LUHMES (cell line): Measurements from ENCODE around the genes RTP2 and BCL6.

DNA sequence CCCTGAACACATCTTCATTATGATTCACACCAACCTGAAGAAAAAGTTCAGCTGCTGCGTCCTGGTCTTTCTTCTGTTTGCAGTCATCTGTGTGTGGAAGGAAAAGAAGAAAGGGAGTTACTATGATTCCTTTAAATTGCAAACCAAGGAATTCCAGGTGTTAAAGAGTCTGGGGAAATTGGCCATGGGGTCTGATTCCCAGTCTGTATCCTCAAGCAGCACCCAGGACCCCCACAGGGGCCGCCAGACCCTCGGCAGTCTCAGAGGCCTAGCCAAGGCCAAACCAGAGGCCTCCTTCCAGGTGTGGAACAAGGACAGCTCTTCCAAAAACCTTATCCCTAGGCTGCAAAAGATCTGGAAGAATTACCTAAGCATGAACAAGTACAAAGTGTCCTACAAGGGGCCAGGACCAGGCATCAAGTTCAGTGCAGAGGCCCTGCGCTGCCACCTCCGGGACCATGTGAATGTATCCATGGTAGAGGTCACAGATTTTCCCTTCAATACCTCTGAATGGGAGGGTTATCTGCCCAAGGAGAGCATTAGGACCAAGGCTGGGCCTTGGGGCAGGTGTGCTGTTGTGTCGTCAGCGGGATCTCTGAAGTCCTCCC, 96.5 kb downstream of the RPL39L start:
- PRO-cap: no peak

DNA sequence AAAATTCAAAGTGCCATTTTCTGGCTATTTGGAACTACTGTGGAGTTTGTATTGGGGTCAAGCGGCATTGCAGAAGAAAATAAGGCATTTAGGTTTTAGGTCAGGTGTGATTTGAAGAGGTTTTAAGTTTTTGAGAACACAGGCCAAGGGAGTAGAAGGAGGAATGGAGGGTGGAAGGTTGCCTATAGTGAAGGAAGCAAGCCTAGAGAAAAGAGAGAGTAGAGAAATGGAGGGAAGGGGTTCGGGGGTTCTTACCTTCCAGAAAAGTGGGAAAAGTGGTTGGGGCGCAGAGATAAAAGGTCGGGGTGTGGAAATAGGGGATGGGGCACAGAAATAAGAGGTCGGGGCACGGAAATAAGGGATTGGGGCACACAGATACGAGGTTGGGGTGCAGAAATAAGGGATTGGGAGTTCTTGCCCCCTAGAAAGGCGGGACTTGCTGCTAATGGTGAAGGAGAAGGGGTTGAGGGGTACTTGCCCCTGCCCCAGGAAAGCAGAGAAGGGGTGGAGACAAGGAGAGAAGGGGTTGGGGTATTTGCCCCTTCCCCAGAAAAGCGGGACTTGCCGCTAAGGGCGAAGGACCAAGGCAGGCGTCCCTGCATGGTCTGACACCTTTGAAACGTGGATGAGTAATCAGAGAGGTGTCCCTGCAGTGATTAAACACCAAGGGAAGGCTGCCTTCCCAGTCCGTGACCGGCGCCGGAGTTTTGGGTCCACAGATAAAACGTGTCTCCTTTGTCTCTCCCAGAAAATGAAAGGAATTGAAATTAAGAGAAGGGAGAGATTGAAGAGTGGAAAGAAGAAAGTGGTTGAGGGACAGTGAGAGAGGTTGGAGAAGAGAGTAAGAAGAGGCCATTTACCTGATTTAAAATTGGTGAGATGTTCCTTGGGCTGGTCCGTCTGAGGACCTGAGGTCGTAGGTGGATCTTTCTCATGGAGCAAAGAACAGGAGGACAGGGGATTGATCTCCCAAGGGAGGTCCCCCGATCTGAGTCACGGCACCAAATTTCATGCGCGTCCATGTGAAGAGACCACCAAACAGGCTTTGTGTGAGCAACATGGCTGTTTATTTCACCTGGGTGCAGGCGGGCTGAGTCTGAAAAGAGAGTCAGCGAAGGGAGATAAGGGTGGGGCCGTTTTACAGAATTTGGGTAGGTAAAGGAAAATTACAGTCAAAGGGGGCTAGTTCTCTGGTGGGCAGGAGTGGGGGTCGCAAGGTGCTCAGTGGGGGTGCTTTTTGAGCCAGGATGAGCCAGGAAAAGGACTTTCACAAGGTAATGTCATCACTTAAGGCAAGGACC, 17.0 kb upstream of the RTP1 start:
- PRO-cap: no peak

DNA sequence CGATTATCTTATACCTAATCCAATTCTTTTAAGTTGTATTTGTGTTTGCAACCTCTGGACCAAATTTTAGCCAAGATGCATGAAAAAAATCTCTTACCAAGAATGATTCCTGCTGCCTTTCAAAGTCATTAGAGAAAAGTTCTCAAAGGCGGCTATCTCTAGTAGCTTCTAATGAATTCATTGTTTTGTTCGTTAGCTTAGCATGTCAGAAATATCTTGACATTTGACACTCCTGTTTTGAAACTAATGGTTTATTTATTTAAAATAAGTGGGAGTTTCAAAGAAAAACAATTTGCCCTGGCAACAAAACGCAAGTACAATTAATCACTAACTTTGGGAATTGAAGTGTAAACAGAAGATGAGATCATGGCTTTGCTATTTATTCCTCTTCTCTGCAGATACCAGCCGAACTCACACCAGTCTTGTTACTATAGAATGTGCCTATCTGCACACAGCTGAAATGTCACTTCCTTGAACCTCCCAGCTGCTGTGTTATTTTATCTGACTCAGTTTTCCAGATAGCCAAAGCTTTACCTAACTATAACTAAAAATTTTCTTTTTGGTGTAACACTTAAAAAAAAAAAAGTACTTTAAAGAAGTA, 27.5 kb downstream of the MASP1 start:
- PRO-cap: no peak

GRCh38 chr3:187289851-187290452, 1.6 kb downstream of the MASP1 start:
- PRO-cap: no peak

- PRO-cap: no peak
Observed at GRCh38 chr3:187369593-187370216, 1.5 kb downstream of the RTP4 start.

DNA sequence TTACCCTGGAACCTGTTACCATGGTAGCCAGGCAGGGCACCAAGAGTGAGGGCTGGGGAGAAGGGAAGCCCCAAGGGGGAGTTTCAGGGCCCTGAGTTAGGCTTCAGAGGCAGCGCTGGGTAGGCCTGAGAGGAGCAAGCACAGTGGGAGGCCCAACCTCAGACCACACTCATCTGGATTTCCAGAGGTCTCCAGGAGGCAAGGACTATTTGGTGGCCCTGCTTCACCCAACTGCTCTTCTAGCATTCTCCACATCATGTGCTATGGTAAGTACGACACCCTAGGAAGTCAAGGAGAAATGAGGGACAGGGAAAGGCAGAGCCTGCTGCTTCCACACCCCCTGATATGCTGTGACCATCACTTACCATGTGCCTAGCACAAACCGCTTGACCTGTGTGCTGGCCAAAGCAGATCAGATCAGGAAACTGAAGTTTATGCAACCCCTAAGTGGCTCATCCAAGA, at the start of gene RTP2:
Gene RTP2 (minus strand): TSS at position 284 of the 462 bp plus-strand sequence.
- PRO-cap: no peak

DNA sequence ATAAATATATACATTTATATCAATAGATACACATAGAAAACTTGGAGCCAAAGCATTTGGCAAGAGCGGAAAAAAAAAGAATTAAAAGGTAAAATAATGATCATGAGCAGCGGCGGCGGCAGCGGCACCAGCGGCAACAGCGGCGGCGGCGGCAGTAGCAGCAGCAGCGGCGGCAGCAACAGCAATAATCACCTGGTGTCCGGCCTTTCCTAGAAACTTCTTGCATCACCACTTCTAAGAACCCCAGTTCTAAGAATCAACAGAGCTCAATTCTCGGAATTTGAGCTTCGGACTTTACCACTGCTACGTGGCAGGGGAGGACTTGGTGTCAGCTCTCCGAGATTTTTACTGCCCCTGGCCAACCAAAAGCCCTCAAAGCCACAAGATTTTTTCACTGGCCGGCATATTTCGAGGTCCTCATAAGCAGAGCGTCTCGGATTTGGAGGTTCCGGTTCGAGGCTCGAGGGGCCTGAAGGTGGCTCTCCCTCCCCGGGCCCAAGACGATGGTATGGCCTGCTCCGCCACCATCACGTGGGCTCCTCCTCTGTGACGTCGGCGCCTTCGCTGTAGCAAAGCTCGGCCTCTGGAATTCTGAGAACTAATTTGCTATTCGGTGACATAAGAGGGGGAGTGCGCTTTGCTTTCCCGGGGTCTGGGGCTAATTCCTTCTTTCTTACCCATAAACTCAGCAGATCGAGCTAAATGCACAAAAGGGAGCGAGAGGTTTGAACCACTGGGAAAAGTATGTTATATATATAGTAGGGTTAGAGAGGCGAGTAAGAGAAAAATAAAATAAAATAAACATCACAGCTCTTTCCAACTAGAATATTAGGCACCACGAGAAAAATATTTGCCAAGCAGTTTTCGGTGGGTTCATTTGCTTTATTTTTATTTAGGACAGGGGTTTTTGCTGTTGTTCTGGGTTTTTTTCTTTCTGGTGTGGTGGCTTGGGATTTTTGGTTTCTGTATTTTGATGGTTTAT, at the start of gene BCL6:
Gene BCL6 (minus strand): TSS at position 251 of the 982 bp plus-strand sequence.
- PRO-cap: bidirectional peak, plus-strand start at position 601 of the sequence, minus-strand start at position 251 of the sequence

DNA sequence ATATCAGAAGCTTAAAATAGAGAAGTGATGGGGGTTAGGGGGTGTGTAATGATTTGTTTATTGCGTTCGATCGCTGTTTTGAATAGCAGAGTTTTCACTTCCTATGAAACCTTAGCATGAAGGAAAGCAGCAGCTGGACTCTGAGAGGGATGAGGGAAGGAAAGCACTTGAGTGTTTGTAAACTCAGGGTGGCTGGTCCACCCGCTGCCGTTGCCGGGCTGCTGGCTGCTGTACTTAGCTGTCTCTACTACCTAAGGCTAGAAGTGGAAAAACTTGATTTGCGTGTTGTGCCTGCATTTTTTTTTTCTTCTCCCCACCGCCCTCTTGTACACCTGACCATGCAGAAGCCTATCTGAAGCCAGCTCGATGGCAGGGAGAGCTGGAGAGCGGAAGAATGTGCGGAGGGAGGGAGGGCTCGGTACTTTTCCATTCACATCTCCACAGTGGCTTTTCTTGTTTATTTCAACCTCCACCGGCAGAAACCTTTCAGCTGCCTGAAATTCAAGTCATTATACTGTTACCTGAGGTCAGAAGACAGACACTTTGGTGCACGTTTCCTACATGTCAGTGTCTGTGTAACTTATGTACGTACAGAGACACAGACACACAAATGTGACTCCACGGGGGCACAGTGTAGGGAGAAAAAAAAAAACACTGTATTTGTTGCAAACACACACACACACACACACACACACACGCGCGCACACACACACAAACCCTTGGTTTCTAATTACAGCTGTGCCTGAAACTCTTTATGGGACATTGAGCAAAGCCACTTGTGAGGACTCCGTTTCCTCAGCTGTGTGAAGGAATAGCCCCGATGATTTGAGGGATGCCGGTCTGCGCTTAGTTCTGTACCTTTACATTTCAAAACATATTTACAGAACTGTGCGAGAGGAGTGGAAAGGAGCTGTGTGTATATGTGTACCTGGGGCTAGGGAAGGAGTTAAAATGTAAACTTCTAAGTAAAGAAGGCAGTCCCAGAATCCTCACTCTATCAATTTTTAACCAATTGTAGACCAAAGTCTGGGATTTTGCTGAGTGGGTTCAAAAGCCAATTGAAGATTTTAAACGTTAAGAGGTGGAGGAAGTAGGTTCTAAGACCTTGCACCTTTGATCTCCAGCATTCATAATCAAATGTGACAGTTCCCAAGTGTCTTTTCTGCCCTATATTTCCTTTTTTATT, 5.1 kb upstream of the BCL6 start:
- PRO-cap: no peak

DNA sequence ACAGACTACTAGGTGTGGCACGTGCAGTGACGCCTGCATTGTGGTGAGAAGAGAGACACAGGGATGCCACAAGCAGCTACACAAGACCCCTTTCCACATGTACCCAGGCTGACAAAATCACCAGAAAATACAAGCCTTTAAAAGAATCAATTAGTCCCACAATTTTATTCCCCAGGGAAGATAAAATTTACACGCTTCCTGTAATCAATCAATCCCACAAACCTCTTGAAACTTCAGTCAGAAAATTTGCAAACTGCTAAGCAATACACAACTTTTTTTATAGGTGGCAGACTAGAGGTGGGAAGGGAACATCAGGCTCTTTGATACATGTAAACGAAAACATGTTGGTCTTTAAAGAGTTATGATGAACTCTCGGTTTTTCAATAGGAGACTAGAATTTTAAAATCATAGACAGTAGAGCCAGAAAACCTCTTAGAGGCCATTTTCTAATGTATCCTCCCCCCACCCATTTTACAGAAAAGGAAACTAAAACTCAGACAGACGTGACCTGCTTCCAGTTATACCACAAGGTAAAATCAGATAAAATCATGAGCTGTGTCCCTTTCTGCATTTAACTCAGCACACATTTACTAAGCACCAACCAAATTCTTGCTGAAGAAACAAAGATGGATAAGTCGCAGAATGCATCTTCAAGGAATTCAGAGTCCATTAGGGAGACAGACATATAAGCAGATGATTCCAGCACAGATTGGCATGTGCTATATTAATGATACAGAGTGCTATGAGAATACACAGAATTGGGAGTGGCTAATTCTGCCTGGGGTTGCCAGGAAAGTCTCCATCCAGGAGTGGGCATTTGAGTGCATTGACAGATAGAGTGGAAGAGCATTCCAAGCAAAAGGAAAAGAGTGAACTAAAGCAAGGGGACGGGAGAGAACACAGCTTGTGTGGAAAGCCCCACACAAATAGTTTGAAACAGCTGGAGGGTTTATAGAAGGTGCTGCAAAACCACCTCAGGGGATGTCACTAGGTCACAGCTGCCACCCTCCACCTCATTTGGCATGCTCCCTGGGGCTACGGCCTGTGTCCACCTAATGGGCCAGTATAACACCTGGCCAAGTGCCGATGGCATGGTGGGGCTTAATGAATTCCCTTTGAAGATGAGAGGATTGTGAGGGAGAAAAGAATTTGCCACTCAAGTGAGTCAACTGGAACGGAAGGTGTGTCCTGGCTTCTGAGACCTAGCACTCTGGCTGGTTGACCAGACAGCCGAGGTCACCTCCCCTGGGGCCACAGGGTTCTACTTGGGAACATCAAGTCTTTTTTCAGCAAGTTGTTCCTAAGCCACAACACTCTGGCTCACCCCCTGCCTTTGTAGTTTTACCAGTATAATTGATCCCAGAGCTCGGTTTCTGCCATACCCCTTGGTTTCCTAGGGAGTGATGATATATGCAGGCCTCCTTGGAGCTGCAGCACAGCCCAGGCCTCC, 178.8 kb upstream of the LPP start:
- PRO-cap: no peak

GRCh38 chr3:187979481-187979993, 174.4 kb upstream of the LPP start:
- PRO-cap: no peak

DNA sequence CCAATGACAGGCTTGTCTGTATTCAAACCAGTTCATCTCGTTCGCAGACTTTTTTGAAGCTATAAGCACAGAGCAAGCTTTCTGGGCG, 1.2 kb upstream of the LPP start:
- PRO-cap: no peak

DNA sequence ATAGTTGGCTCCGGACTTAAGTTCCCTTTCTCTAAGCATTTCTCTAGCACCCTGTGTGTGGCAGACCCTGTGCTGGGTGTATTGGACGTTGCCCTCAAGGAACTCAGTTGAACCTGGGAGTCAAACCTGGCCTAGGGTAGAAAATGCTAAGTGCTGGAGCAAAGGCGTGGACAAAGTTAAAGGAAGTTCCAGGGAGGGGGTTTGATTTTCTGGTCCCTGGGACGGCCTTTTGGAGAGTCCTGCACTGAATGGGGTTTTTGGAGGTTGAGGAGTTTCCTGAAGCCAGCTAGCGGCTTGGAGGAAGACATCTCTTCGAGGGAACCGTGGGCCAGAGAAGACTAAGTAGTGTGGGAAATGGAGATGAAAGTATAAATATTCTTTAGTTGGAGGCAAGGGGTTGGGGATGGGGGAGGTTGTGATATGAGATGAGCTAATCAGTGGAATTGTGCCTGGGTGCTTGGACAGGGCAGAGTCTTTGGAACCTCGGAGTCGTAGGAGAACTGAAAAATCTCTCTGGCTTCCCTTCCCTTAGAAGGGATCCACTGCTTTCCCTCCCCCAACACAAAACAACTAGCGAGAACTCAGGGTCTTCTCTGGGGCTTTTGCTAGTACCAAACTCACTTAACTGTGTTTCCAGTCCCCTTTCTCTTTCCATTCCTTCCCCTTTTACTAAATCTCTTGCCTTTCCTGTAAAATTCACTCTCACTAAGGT, 902 bp downstream of the LPP start:
- PRO-cap: no peak

GRCh38 chr3:188185521-188186270, 31.7 kb downstream of the LPP start:
- PRO-cap: no peak

- PRO-cap: no peak
Observed at GRCh38 chr3:188246865-188247407, 93.0 kb downstream of the LPP start.

DNA sequence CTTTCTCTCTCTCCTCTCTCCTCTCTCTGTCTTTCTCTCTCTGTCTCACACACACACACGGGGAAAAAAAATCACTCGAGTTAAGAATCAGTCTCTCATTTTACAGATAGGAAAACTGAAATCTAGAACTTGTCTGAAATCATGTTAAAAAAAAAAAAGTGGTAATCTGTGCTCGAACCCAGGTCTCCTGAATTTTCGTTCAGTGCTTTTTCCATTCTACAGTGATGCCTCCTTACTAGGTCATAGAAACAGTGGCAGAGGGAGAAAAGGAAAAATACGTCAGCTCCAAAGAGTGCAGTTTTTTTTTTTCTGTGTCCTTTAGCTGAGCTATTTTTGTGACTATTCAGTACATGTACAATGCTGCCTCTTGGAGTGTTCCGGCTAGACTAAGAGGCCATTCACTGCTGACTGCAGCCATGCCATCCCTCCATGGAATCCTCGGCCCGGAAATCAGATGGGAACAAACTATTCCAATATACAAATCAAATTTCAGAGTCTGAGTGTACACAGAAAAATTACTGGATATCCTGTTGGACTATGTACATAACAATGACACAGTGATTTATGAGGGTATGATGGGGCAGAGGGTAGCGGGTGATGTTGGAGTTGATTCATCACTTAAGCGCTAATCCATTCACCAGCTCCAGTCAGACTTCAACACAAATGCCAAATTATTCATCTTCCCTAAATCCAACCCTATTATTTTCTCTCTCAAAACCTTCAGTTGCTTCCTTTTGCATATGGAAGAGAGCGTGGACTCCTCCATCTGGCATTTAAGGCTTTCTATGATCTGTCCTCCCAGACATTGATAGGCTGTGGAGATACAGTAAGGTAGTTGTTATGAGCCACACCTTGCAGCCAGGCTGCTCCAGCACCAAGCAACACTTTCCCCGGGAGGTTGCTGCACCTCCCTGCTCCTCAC, 109.0 kb downstream of the LPP start:
- PRO-cap: no peak

DNA sequence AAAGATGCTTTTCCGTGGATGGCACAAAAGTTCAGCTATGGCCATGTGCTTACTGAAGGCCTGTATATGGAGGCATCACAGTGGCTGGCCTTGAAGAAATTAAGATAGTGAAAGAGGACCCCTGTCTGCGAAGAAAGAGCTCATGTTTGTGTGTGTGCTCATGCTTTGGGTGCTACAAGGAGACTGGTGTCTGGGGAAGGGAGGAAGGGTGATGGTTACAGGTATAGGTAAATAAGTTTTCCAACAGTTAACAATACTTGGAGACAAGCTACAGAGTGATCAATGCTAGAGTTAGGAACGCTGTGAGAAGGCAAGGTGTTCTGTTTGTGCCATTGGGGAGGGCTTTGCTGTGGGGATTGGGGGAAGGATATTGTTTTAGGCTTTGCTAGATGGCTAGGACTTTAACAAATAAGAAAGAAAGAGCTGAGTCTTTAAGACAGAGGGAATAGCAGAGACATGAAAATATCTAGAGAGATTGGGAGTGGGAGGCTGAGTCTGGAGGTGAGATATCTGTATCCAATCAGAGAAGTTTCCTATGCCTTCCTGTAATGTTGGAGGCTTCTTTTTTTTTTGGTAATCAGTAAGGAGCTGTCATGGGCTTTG, 111.4 kb downstream of the LPP start:
- PRO-cap: no peak

- PRO-cap: no peak
Observed at GRCh38 chr3:188298975-188299729, 145.2 kb downstream of the LPP start.

DNA sequence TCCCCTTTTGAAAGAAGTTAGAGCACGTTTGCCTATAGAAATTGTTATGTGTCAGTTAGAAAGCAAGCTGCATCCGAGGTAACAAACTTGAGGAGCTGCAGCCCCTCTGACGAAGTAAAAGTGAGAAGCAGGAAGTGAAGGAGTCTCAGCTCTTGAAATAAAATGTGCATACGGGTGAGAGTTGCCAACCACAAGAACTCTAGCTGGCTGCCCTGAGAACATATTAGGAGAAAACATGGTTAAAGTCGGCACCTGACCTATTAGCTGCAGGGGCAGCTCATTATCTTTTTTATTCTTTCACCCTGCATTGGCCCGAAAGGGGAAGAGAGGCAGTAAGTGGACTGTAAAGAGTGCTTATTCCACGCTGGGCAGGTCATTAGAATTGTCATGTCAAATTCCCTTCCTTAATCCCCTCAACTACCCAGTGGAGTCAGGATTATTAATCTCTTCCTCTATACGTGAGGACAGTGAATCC, 205.3 kb downstream of the LPP start:
- PRO-cap: no peak

DNA sequence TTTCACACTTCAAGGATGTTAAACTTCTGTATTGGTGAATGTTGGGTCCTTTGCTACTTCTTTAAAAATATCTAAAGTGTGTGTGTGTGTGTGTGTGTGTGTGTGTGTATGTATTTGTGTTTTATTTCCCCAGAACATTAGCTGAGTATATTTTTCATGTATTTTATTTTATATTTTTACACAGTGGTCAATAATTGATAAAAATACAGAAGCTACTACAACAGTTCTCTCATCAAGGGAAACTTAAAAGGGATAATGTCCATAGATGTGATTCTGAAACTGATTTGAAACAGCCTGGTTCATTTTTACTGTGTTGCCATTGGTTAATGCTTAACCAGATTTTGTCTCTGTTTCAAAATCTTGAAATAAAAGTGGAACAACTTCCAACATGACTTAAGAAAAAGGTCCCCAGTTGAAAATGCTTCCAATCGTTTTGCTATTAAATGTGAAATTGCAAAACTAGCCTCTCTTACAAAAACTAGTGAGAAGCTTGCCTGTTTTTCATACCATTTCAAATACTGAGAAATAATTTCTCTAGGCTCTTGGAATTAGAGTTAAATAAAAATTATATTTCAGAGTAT, 240.6 kb downstream of the LPP start:
- PRO-cap: no peak

GRCh38 chr3:188431518-188432066, 277.6 kb downstream of the LPP start:
- PRO-cap: no peak